ENCODE measurements around a stretch of chr17.

DNA sequence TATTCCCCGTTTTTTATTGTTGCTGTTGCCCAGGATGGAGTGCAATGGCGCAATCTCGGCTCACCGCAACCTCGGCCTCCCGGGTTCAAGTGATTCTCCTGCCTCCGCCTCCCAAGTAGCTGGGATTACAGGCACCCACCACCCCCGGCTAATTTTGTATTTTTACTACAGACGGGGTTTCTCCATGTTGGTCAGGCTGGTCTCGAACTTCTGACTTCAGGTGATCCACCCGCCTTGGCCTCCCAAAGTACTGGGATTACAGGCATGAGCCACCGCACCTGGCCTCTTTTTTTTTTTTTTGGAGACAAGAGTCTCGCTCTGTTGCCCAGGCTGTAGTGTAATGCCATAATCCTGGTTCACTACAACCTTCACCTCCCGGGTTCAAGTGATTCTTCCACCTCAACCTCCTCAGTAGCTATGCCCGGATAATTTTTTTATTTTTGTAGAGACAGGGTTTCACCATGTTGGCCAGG lies 3.3 kb downstream of the YWHAE start:
- PRO-cap, 2 experiments: no peak in any of the 2 experiments

- PRO-cap, 2 experiments: no peak in any of the 2 experiments
Measured at GRCh38 chr17:1404786-1405145, 4.7 kb upstream of the YWHAE start.

GRCh38 chr17:1422693-1423925 lies 23.1 kb upstream of the YWHAE start:
- PRO-cap, 2 experiments: no peak in any of the 2 experiments

DNA sequence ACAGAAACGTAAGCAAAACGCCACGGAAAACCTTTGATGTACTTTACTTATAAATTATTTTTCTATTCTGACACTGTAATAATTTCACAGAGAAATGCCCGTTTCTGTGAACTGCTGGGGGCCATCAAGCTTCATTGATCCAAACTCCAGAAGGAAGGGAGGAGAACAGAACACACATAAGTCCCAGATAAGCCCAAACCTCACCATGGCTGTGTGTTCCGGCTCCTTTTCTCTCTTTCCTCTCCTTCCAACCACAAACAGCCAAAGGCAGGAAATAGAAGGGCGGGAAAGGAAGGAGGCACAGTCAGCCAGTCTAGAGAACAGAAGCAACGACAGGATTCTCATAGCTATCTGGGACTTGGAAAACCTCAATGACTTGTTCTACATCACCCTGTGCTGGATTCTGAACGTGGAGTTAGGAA lies 9.1 kb downstream of the CRK start:
- PRO-cap, 2 experiments: no peak in any of the 2 experiments

DNA sequence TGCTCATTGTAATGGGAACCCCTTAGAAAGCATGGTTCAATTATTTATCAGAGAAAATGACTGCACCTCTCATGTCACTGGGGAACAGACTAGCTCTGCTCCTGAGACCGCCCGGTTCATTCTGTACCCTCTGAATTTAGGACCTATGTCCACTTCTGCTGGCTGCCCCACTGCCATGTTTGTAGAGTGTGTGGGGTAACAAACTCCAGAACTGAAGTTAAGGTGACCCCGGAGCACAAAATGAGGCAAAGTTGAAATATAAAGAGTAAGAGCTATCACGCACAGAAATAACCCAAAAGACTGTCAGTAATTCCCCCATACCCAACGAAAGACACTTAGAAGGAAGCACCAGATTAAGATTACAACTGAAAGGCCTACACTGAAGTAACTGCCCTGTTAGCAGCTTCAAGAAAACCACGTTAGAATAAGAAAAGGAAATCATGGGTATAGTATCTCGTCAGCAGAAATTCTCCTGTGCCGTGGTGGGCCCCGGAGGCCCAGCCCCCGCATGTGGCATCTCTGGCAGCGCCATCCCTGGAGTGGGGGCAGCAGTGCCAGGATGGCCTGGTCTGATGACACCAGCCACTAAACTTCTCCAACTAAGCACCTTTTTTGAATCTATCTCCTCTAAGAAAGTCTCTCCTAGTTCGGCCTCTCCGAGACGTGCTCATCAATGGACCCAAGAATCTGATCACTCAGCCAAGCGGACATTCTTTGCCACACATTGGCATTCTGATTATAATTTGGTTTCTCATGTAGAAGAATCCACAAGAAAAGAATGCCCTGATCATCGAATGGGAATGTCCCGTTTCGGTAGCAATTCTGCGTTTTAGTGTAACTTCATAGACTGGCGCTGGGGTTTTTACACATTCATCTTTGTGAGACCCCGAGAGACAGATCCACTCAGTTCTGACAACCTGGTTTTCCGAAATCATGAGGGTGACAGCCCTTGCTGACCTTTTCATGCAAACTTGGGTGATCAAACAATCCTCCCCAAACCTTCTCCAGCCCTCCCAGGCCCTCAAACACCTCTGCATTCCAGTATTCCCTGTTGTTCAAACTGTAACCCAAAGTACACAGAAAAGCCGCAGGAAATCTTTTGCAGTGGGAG lies 18.7 kb downstream of the PITPNA start:
- PRO-cap, 2 experiments: no peak in any of the 2 experiments

DNA sequence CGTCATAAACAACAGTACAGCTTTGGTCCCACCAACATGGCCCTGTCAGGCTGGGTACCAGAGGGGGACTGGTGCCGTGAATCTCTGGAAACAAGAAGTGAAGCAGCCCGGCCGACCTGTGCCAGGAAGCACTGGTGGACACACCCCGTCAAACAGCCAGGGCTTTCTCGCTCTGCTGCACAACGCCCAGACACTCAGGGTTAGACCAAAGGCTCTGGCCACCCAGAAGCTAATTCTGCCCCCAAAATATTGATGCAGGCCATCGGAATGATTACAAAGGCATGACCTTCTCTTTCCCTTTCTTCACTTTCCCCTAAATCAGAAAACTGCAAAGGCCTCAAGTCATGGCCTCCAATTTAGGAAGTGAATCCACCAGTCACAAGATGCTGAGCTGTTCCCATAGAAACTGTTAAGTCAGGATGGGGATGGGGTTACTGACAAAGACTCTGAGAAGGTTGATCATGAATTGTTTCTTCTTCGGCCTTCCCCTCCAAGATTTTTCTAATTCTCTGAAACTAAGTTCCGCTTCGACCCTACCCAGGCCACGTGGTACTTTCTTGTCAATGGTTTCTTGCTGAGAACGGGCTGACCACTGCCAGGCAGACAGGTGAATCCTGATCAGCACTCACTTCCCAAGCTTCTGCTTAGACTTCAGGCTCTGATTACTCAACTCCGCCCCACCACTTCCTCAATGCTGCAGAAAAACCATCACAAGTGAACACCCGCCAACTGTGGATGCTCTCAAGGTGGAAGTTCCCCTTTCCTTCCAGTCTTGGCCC lies 6.7 kb downstream of the PITPNA start:
- PRO-cap, 2 experiments: no peak in any of the 2 experiments

- PRO-cap, 2 experiments: no peak in any of the 2 experiments
Measured at GRCh38 chr17:1629459-1630297, 1.0 kb upstream of the SLC43A2 start.

DNA sequence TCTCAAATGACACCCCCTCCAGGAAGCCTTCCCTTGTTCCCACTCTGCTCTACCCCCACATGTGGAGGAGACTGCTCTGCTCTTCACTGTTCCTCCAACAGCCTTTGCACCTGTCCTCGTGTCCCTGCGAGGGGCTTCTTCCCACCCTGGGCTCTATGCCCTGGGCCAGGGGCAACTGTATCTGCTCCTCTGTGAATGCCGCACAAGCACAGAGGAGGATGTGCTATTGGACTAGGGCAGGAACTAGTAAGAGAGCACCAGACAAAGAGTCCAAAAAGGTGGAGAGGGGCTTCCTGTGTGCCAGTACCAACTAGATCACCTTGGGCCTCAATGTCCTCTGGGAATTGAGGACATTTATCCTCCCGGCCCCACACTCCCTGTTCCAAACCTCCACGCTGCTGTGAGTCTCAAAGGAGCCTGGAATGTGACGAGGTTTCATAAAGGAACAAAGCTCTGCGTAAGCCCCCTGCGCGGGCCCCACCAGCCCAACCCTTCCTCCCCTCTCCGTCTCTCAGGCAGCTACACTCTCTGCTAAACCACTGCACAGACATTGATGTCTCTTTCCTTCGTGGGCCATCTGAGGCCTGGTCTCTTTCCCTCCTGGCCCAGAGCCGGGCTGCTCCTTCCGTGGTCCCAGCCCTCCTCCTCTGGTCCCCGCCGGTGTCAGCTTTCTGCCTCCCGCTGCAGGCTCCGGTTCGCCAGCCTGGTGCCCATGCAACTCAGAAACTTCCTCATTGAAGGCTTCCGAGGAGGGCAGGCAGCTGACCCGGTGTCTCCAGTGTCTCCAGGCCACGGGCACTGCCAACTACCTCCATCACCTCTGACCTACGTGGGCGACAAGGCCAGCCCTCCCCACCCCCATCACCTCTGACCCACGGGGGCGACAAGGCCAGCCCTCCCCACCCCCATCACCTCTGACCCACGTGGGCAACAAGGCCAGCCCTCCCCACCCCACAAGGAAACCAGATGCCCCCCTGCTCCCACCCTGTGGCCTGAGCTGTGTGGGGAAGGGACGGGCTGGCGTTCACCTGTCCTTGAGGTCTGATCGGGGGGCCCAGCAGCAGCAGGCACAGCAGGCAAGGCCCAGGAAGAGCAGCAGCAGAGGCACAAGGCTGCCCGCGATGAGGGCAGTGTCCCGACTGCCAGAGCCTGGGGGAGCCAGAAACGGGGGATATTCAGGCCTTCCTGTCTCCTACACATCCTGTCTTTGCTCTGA lies 7.3 kb downstream of the SCARF1 start:
- PRO-cap, 2 experiments: no peak in any of the 2 experiments

DNA sequence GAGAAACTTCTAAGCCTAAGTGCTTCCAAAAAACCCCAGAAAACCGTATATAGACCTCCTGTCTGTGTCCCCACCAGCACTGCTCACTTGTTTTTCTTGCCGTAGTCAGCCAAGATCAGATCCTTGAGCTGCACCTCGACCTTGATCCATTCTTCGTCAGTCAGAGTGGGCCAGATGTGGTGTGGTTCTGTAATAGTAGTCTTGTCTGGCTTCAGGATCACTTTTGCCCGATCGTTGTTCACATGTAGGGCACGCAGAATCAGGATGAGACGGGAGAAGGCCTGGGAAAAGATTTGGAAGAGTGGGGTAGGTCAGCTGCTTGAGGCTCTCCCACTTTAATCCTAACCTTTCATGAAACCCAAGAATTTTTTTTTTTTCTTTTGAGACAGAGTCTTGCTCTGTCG lies 5.6 kb upstream of the RILP start:
- PRO-cap, 2 experiments: no peak in any of the 2 experiments

DNA sequence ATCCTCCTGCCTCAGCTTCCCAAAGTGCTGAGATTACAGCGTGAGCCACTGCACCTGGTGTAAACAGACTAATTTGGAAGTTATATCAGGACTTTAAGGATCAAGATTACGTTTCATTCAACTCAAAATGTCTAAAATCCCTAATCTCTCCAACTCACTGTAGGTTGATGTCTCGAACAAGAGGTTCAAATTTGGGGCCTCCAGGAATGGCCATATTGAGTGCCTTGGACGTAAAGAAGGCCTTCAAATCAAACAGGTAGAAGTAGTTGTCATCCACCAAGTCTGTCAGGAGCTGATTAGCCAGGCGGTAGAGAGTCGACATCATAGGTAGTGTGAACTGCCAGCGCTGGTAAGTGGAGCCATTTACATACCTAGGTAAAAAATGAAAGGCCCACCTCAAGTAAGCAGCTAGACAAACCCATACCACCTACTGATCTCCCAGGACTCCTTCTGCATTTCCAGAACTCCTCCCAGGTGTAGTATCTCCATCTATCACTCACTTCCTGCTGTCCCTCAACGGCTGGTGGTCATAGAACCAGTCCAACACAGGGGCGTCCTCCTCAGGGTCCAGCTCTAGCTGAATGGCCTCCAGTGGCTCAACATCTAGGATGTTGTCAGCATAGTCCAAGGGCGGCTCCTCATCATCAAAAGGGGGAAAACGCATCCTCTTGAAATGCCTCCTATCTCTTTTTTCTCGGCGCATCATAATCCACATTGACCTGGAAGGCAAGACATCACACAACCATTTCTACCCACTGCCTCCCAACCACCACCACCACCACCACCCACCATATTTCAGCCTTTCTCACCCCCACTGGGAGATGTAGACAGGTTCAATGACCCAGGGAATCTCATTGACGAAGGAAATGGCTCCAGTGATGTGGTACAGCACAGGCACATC lies 3.1 kb downstream of the PRPF8 start:
- PRO-cap, 2 experiments: no peak in any of the 2 experiments

DNA sequence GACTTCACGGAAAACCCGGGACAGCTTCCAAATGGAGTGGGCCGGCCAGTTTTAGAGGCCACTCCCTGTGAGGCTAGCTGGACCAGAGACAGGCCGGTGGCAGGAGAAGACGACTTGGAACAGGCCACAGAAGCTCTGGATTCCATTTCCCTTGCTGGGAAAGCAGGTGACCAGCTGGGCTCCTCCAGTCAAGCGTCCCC lies 2.2 kb downstream of the WDR81 start:
- PRO-cap, 2 experiments: peak in 2 of 2 experiments; most common plus-strand start position 106 of the sequence (in 2)

DNA sequence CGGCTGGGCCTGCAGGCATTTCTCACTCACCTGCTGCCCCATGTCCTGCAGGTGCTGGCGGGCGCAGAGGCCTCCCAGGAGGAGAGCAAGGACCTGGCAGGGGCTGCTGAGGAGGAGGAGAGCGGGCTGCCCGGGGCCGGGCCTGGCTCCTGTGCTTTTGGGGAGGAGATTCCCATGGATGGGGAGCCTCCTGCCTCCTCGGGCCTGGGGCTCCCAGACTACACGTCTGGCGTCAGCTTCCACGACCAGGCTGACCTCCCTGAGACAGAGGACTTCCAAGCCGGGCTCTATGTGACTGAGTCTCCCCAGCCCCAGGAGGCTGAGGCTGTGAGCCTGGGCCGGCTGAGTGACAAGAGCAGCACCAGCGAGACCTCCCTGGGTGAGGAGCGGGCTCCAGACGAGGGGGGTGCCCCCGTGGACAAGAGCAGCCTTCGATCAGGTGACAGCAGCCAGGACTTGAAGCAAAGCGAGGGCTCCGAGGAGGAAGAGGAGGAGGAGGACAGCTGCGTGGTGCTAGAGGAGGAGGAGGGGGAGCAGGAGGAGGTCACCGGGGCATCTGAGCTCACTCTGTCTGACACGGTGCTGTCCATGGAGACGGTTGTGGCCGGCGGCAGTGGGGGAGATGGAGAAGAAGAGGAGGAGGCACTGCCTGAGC lies 3.6 kb downstream of the WDR81 start:
- PRO-cap, 2 experiments: no peak in any of the 2 experiments

DNA sequence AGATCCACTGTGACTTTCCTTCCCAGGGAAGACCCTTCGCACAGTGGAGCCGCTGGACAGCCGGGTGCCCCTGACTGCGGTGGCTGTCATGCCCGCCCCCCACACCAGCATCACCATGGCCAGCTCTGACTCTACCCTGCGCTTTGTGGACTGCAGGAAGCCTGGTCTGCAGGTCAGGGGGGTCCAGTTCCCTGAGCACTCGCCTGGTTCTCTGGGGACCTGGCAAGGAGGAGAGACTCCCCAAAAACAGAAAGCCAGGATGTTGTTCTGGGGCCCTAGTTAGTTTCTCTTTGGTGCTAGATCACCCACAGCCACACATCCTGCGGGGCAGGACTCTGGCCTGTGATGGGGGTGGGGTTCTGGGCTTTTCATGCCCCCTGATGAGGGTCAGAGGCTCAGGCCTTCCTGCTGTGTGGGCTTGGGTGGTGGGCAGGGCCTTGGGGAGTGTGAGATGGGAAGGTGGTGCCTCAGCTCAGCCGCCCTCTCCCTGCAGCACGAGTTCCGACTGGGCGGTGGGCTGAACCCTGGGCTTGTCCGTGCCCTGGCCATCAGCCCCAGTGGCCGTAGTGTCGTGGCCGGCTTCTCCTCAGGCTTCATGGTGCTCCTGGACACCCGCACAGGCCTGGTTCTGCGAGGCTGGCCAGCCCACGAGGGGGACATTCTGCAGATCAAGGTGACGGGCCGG lies 7.0 kb upstream of the SERPINF2 start:
- PRO-cap, 2 experiments: no peak in any of the 2 experiments

- PRO-cap, 2 experiments: peak in 2 of 2 experiments; most common plus-strand start chr17:1737155 (in 2); most common minus-strand start chr17:1737020 (in 2)
Measured at GRCh38 chr17:1736936-1737762, 5.5 kb upstream of the SERPINF2 start.

DNA sequence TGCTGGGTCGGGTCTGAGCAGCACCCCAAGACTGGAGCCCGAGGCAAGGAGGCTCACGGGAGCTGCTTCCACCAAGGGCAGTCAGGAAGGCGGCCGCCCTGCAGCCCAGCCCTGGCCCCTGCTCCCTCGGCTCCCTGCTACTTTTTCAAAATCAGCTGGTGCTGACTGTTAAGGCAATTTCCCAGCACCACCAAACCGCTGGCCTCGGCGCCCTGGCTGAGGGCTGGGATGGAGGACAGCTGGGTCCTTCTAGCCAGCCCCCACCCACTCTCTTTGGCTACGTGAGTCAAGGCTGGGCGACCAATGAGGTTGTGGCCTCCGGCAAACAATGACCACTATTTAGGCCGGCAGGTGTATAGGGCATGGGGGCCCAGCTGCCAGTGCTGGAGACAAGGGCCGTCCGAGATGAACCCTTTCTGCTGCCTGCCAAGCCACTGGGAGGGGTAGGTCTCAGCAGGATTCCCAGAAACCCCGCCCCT lies 620 bp downstream of the SERPINF1 start:
- PRO-cap, 2 experiments: peak in 2 of 2 experiments; most common plus-strand start position 380 of the sequence (in 2); most common minus-strand start position 275 of the sequence (in 2)

DNA sequence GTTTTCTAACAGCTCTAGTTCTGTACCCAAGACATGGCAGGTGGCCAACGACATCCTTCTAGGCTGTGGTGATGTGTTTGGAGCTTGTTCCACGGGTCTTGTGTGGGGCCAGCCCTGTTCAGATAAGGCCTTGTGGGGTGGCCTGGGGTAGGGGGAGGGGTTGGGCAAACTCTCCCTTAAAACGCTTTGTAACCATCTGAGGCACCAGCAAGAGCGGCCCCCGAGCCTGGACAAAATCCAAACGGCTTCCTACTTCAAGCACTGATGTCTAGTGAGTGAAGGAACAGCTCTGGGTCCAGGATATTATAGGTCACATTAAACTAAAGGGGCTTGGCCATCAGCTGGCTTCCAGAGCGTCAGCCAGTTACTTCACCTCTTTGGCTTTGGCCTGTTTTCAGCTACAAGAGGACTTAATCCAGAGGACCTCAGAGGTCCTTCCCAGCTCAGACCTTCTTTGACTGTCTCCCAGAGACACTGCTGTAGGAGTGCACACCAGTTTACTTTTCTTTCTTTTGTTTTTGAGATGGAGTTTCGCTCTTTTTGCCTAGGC lies 11.9 kb downstream of the SERPINF1 start:
- PRO-cap, 2 experiments: no peak in any of the 2 experiments

GRCh38 chr17:1879160-1879710 lies 49.4 kb downstream of the RPA1 start:
- PRO-cap, 2 experiments: no peak in any of the 2 experiments

DNA sequence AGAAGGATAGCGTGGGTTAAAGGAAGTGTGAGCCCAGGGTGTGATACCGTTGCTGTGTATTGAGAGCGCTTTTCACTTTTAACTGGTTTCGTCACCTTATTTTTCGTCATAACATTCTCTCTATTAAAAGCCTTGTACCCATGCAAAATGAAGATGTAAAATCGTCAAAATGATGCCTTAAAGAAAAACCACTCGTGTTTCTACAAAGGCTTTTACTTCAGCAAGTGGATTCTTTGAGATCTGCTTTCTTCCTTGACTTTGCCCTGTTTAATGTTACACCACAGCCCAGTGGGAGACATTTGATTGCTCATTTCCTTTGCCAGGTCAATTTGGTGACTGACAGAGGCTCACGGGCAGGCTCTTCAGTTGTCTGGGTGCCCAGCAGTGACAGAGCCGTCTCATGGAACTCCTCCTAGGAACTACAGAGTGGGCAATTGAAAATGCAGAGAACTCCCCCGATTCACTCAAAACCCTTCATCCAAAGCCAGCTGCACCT lies 61.2 kb downstream of the RPA1 start:
- PRO-cap, 2 experiments: no peak in any of the 2 experiments

DNA sequence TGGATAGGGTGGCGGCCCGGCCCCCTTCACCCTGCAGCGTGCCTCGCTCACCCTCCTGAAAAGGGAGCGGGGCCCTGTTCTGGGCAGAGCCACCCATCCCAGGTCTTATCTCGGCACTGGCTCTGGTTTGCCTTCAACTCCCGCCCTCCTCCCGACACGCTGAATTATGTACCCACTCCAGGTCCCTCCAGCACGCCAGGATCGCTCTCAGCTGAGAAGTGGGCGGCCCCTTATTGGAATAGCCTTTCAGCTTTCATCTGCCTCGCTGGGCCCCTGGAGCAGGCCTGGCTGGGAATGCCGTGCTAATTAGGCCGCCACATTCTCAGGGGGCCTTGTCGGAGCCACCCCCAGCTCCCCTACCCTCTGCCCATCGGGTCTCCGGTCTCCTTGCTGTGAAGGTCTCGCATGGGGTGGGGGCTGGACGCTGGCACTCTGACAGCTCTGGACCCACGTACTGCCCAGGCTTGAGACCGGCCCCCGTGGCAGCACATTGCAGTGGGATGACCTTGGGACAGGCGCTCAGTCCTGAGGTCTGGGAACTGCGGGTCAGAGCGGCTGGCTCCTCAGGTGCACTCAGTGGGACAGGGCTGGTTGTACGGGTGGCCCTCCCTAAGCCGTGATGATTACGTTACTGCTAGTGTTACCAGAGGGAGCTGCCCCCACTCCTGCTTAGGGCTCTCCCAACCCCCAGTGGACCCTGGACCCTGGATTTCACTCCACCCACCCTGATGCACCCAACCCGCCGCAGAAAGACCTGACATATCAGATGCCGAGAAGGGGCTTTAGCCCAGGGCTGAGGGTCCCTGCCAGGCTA lies 77.6 kb downstream of the RTN4RL1 start:
- PRO-cap, 2 experiments: no peak in any of the 2 experiments

GRCh38 chr17:1977460-1977955 lies 47.6 kb downstream of the RTN4RL1 start:
- PRO-cap, 2 experiments: no peak in any of the 2 experiments